SK-N-SH (cell line): ENCODE measurements around the genes CHEK2 and UQCR10.

DNA sequence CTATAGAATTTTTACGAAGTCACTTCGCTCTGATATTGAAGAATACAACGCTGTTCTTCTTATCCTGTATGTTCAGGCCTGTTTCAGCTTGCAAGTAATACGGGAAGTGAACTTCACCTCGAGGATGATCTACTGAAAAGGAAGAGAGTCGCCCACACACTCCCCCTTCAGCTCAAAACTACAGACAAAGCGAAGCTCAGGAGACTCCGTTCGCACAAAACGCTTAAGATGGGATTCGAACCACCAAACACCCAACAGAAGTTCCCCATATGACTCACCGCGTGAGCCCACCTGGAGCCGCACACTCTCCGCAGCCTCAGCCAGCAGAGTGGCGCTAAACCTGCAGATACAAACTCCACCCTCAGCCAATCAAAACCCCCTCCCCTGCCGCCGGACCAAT is at the start of gene CHEK2:
CHEK2 (minus strand) TSS at position 330 of the 400 bp plus-strand sequence.
- RRBS = 0% methylated on average over 1 of the region's 18 CpGs
CAGE:
- cytosol, long polyA plus RNA = no peak
- long polyA plus RNA = start-site peak on the minus strand centred at position 320 of the sequence, 16 bp wide, 122 and 44 reads in 2 replicates
- nucleus, long polyA plus RNA = no peak

GRCh38 chr22:28788054-28788797 is 15.7 kb downstream of the CCDC117 start:
- RRBS = no CpG with 5 or more reads among the region's 3 CpGs
CAGE:
- cytosol, long polyA plus RNA = no peak
- long polyA plus RNA = no peak
- nucleus, long polyA plus RNA = no peak

- RRBS = no CpG with 5 or more reads among the region's 6 CpGs
CAGE:
- cytosol, long polyA plus RNA = no peak
- long polyA plus RNA = no peak
- nucleus, long polyA plus RNA = no peak
Measured at GRCh38 chr22:28796693-28797476, 24.4 kb downstream of the CCDC117 start.

GRCh38 chr22:28884276-28885096 is 1.1 kb downstream of the ZNRF3 start:
- RRBS = 2% methylated on average over 1 of the region's 36 CpGs
CAGE:
- cytosol, long polyA plus RNA = no peak
- long polyA plus RNA = no peak
- nucleus, long polyA plus RNA = no peak

- RRBS = no CpG with 5 or more reads among the region's 13 CpGs
CAGE:
- cytosol, long polyA plus RNA = no peak
- long polyA plus RNA = no peak
- nucleus, long polyA plus RNA = no peak
Measured at GRCh38 chr22:29044685-29045201, 16.9 kb downstream of the C22orf31 start.

GRCh38 chr22:29112776-29113243 is 40.0 kb downstream of the KREMEN1 start:
- RRBS = no CpG with 5 or more reads among the region's 8 CpGs
CAGE:
- cytosol, long polyA plus RNA = no peak
- long polyA plus RNA = no peak
- nucleus, long polyA plus RNA = no peak

GRCh38 chr22:29260127-29260864 is 7.5 kb downstream of the RHBDD3 start:
- RRBS = 93% methylated on average over 5 of the region's 21 CpGs
CAGE:
- cytosol, long polyA plus RNA = no peak
- long polyA plus RNA = no peak
- nucleus, long polyA plus RNA = no peak

DNA sequence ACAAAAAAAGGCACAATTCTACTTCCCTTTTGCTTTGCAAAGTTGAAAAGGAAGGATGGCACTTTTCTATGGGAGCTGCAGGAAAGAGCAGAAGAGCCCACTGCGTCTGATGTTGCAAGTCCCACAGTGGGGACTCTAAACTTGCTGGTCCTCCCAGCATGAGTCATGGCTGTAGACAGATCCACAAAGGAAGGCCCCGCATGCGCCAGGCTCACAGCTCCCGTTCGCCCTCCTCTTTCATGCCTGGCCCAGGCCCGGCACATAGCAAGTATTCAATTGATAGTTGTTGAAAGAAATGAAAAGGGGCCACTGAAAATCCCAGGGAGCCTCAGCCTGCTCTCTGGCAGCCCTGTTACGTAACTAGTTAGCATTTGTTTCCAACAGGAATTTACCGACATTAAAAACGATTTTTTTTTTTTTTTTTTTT is 18.9 kb downstream of the AP1B1 start:
- RRBS = no CpG with 5 or more reads among the region's 9 CpGs
CAGE:
- cytosol, long polyA plus RNA = no peak
- long polyA plus RNA = no peak
- nucleus, long polyA plus RNA = no peak

DNA sequence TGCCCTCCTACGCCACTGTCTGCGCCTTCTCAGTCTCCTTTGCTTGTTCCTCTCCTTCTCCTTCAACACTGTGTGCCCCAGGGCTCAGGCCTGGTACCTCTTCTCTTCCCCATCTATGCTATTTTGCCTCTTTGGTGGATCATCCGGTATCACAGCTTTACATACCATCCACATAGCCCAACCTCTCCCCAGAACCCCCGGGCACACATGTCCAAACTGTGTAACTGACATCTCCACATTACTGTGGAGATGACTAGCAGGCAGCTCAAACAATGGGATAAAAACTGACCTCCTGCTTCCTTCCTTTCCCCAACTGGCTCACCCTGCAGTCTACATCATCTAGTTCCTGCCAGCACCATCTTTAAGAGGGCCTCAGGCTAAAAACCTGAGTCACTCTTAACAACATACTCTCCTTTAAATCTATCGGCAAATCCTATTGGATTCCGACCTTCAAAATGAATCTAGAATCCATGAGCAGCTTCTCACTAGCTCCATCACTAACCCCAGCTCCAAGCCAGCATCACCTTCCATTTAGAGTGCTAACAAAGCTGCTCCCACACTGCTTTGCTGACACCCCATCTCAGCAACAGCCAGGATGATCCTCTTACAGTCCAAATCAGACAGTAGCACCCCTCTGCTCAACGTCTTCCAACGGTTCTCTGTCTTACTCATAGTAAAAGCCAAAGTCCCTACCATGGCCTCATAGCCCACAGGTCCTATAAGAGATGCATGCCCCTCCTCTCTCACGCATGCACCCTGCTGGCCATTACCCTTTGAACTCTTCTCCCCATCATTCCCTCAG is 8.0 kb downstream of the AP1B1 start:
- RRBS = 92% methylated on average over 1 of the region's 9 CpGs
CAGE:
- cytosol, long polyA plus RNA = no peak
- long polyA plus RNA = no peak
- nucleus, long polyA plus RNA = no peak

DNA sequence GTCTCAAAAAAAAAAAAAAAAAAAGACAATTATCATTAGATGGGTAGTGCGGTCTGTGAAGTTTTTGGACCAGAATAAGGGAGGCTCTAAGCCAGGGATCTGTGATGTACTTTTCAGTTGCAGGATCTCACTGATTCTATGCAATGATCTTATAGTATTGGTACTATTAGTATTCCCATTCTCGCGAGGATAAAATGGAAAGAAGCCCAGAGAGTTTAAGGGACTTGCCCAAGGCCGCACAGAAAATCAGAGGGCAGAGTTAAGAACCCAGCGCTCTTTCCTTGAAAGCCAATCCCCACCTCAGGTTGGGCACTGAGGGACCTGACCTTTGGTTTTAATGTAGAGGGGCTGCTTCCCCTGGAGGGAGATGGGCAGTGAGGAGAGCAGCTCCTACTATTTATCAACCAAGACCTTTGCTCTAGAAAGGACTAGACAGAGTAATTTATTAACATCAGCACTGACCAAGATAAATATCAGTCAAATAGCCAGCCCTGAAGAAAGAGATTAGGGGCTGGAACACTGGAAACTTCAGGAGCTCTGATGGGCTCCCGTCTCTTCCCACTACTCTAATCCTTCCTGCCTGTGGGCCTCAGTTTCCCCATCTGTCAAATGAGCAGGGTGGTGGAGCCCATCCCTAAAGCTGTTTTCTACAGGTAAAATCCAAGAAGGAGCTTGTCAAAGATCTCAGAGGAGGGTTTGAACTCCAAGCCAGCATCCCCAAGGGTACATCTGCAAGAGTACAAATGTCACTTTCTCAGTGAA is 6.0 kb downstream of the NIPSNAP1 start:
- RRBS = no CpG with 5 or more reads among the region's 6 CpGs
CAGE:
- cytosol, long polyA plus RNA = no peak
- long polyA plus RNA = no peak
- nucleus, long polyA plus RNA = no peak

- RRBS = no CpG with 5 or more reads among the region's 14 CpGs
CAGE:
- cytosol, long polyA plus RNA = no peak
- long polyA plus RNA = no peak
- nucleus, long polyA plus RNA = no peak
Measured at GRCh38 chr22:29700479-29700941, 19.3 kb upstream of the CABP7 start.

- RRBS = no CpG with 5 or more reads among the region's 36 CpGs
CAGE:
- cytosol, long polyA plus RNA = start-site peak on the plus strand at chr22:29767368-29767599, 1,601 and 2,155 reads in 2 replicates
- long polyA plus RNA = start-site peak on the plus strand at chr22:29767368-29767604, 2,687 and 2,228 reads in 2 replicates
- nucleus, long polyA plus RNA = start-site peak on the plus strand at chr22:29767377-29767591, 281 and 801 reads in 2 replicates
Measured at GRCh38 chr22:29767208-29767764, at the start of gene UQCR10. Gene UQCR10, plus strand, starts transcription at chr22:29767369.

GRCh38 chr22:29883346-29884036 is 517 bp downstream of the MTMR3 start:
- RRBS = 2% methylated on average over 28 of the region's 55 CpGs
CAGE:
- cytosol, long polyA plus RNA = no peak
- long polyA plus RNA = no peak
- nucleus, long polyA plus RNA = no peak

GRCh38 chr22:30033159-30033671 is 47.0 kb upstream of the HORMAD2 start:
- RRBS = no CpG with 5 or more reads among the region's 4 CpGs
CAGE:
- cytosol, long polyA plus RNA = no peak
- long polyA plus RNA = no peak
- nucleus, long polyA plus RNA = no peak

DNA sequence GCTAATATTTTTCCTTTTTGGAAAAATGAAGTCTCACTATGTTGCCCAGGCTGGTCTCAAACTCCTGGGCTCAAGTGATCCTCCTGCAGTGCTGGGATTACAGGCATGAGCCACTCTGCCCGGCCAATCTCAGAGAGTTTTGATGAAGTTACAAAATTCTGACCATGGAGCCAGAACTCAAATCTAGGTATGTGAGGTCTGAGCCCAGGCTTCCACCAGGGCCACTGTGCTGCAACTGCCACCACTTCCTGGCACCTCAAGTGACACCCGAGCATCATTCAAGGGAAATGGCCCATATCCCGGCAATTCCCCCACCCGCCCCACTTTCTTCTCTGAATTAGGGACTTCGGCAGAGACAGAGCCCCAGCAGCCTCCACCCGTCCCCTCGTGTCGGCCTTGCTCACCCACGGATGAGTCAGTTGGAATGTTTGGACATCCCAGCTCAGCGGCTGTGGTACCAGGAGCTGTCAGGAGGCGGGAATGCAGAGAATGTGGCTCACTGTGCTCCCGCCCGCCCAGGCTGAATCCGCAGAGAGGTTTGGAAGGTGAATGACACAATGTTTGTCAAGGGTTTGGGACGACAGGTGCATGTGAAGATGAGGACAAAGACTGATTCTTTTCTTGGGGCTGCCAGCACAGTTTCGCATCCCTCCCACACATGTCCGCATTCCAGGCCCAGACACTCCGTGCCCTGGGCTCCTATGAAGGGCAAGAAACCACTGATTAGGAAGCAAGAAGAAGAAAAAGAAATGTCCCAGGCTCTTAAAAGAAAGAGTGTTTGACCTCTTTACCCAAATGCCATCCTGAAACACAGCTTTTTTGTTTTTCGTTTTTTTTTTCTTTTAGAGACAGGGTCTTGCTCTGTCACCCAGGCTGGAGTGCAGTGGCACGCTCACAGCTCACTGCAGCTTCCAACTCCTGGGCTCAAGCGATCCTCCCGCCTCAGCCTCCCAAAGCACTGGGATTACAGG is 39.6 kb downstream of the LIF start:
- RRBS = no CpG with 5 or more reads among the region's 22 CpGs
CAGE:
- cytosol, long polyA plus RNA = no peak
- long polyA plus RNA = no peak
- nucleus, long polyA plus RNA = no peak

- RRBS = no CpG with 5 or more reads among the region's 5 CpGs
CAGE:
- cytosol, long polyA plus RNA = no peak
- long polyA plus RNA = no peak
- nucleus, long polyA plus RNA = no peak
Measured at GRCh38 chr22:30212877-30213264, 33.7 kb downstream of the LIF start.

DNA sequence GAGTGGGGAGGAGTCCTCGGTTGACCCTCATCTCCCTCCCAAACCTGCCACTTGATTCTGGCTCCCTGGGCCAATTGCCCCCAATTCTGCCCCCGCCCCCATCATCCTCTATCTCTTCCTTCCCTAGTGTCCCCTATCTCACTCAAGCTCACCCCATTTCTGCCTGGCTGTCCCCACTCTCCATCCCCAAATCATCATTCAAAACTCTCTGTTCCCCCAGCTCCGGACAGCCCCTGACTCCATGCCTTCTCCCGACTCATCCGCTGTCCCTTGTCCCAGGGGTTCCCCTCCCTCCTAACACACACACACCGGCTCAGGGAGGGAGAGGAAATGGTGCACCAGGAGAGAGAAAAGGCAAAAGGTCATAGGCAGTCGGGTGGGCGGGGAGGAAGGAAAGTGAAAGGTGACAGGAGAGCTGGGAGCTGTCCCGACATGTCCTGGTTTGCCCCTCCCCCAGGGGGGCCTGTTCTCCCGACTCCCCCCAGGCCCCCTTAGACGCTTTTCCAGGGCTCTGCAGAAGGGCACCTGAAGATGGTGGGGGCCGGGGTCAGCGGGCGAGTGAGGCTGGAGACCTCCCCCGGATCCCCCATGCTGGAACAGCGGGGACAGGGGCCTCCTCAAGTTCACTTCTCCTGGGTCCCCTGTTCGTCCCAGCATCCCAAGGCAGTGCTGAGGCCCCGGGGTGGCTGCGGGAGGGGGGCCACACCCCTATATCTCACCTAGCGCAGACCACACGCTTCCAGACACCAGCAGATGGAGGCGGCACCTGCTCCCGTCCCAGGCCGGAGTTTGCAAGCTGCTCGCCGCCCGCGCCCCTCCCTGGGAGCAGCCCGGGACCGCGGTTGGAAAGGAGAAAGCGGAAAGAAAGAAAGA is 874 bp downstream of the LIF start:
- RRBS = 24% methylated on average over 19 of the region's 32 CpGs
CAGE:
- cytosol, long polyA plus RNA = no peak
- long polyA plus RNA = no peak
- nucleus, long polyA plus RNA = start-site peak on the plus strand centred at position 748 of the sequence, 18 bp wide, 19 and 33 reads in 2 replicates

DNA sequence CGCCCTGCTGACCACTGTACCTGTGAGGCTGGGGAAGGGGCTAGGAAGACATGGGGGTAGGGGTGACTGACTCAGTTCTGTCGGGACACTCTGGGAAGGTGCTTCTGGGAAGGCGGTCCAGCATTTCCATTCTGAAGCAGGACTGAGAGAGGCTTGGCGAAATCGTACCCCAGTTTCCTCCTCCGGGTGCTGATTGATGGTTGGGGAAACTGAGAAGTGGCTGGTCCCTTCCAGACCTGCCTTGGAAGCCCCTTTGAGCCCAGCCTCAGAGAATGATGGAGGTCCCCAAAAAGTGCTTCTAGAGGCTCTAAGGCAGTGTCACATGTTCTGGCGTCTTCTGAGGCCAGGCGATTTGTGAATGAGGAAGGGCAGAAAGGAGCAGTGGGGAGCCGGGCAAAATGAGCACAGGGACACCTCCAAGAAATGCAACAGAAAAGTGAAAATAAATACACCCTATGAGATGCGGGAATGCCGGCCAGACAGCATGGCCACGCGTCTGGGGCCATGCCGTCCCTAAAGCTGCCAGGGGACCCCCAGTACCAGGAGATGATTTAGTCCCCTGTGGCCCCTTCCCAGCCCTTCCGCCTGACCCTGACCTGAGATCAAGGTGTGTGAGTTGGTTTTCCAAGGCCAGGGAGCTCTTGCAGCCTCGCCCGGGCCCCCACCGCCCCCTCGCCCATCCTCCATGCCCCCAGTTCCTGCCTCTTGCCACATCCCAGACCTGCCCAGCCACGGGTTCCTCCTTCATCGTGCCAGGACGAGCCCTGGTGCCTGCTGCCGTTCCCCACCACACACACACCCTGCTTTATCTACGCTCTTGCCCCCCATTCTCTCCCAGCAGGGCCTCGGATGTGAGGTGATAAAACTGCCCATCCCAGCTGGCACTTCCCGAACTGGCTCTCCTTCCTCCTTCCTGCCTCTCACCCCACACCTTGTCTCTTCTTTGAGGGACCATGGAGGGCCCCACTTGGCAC is 1.2 kb upstream of the LIF start:
- RRBS = 94% methylated on average over 3 of the region's 26 CpGs
CAGE:
- cytosol, long polyA plus RNA = no peak
- long polyA plus RNA = no peak
- nucleus, long polyA plus RNA = no peak

DNA sequence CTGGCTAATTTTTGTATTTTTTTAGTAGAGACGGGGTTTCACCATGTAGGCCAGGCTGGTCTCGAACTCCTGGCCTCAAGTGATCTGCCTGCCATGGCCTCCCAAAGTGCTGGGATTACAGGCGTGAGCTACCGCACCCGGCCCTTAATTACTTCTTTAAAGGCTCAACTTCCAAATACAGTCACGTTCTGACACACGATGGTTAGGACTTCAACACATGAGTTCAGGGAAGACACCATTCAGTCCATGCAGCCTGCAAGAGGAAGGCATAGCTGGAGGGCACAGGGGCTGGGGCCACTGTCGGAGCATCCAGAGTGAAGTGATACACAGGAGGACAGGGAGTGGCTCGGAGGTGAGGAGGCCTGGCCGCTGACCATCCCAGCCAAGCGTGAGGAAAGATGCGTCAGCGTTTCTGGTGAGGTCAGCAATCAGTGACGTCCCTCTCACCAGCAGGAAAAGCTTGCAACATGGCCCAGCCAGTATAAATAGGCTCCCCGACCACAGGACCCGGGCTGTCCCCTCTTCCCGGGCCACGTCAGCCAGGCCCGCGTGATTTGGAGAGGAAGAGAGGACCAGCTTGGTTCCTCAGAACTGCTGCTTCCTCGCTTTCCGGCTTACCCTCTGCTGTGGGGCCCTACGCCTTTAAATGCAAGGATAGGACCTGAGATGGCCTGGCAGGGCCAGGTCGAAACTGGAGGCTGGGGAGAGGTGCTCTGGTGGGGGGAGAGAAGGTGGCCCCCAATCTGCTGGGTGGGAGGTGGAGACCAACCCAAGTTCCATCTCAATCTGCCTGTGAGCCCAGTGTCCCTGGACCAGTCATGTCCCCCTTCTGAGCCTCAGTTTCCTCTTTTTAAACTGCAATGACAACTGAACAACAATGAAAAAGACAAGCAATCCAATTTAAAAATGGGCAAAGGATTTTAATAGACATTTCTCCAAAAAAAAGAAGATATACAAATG is 4.2 kb upstream of the OSM start:
- RRBS = 94% methylated on average over 6 of the region's 24 CpGs
CAGE:
- cytosol, long polyA plus RNA = no peak
- long polyA plus RNA = no peak
- nucleus, long polyA plus RNA = no peak

DNA sequence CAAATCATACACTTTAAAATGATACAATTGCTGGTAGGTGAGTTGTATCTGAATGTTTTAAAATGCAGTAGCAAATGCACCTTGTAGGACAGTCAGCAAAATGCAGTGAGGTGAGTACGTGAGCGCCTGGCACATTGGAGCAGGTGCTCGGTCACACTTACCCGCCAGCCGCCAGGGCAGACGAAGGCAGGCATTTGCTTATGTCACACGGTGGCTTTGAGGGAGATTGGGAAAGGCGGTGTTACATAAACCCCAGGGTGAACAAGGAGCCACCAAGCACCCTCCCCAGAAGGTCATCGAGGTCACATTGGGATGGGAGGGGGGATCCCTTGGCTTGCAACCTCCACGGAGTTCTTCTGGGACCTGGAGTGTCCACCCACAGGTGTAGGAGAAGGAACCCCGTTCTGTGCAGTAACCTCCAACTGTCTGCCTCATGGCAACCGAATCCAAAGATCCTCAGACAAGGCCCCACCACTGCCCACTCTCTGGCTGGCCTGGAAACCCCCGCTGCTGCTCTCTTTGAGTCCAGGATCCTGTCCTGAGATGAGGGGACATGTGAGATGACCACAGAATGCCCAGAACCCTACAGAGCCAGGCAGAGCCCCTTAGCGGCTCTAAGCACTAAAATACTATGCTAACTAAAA is 6.7 kb upstream of the OSM start:
- RRBS = no CpG with 5 or more reads among the region's 14 CpGs
CAGE:
- cytosol, long polyA plus RNA = no peak
- long polyA plus RNA = no peak
- nucleus, long polyA plus RNA = no peak